Mononuclear cell (primary cell): ENCODE measurements around the genes DNASE2B, GNG5, CLCA4, SH3GLB1, GBP3 and GBP1.

- RRBS: no CpG with 5 or more reads among the region's 6 CpGs
Measured at GRCh38 chr1:84398213-84398652, at the start of gene DNASE2B. DNASE2B (plus strand) TSS chr1:84398484.

GRCh38 chr1:84498055-84498711 lies 8.0 kb upstream of the SPATA1 start:
- RRBS: no CpG with 5 or more reads among the region's 2 CpGs

GRCh38 chr1:84506249-84507186 lies at the start of gene GNG5:
GNG5 (minus strand) TSS chr1:84506581.
- RRBS: 2% methylated on average over 7 of the region's 49 CpGs

GRCh38 chr1:84572859-84573749 lies 1.1 kb downstream of the CTBS start:
- RRBS: no CpG with 5 or more reads among the region's 8 CpGs

DNA sequence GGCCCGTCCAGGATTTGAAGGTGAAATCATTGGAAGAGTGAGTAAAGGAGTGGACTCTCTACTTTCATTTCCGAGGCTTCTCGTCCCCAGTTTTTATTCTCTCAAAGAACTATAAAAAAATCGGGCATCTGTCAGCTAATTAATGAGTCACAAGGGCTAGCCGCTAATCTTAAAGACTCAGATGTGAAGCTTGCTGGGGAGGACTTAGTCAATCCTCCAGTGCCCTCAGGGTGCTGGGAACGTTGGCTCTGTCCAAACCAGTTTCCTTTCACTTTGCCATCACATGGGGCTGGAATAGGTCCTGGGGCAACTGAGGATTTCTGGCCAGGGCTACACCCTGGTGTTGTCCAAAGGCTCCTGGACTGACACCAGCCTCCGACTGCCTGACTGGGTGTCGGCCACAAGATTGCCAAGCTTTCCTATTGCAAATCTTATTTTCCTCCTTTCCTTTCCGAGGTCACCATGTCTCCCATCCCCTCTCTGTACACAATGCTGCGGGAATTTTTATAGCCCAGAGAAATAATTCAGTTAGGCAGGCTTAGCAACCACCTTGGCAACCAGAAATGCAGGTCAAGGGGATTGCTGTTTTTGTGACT lies 29.7 kb upstream of the CTBS start:
- RRBS: no CpG with 5 or more reads among the region's 10 CpGs

GRCh38 chr1:84632703-84633098 lies 57.6 kb downstream of the SSX2IP start:
- RRBS: no CpG with 5 or more reads among the region's 2 CpGs

DNA sequence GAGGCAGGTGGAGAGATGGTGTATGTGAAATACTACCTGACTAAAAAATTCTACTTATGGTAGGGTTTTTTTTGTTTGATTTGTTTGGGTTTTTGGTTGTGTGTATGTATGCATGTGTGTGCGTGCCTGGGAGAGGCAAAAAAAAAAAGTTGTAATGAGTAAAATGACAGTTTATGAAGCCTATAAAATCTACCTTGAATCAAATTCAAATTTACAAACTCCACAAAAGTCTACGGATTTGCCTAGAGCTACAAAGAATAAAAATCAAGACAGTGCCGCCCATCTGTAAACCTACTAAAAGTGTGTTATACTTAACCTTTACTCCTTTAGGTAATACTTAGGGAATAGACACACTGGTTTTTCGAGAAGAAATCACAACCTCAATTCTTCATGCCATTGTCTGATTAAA lies 1.2 kb downstream of the SYDE2 start:
- RRBS: no CpG with 5 or more reads among the region's 4 CpGs

GRCh38 chr1:85274798-85275578 lies 1.4 kb downstream of the BCL10 start:
- RRBS: no CpG with 5 or more reads among the region's 3 CpGs

- RRBS: no CpG with 5 or more reads among the region's 1 CpG
Measured at GRCh38 chr1:85350885-85351128, 74.4 kb upstream of the BCL10 start.

GRCh38 chr1:85473604-85474356 lies 8.8 kb upstream of the DDAH1 start:
- RRBS: no CpG with 5 or more reads among the region's 4 CpGs

- RRBS: 41% methylated on average over 8 of the region's 29 CpGs
Measured at GRCh38 chr1:85615763-85616222, 35.2 kb downstream of the CCN1 start.

DNA sequence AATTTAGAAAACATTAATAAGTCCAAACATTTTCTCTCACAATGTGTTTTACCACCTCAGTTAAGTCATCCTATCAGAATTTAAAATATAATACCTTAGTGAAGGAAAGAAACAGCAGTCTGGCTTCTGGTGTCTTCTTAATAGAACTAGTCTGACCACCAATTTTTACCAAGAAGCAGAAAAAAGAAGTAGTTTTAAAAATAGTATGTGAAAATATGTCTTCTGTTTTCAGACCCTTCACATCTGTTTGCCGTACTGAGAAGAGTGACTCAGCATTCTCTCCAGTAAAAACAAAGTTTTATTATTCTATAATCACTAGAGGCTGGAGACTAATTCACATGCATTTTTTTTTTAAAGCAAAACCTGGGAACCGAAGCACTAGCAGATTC lies 163.8 kb downstream of the COL24A1 start:
- RRBS: no CpG with 5 or more reads among the region's 2 CpGs

DNA sequence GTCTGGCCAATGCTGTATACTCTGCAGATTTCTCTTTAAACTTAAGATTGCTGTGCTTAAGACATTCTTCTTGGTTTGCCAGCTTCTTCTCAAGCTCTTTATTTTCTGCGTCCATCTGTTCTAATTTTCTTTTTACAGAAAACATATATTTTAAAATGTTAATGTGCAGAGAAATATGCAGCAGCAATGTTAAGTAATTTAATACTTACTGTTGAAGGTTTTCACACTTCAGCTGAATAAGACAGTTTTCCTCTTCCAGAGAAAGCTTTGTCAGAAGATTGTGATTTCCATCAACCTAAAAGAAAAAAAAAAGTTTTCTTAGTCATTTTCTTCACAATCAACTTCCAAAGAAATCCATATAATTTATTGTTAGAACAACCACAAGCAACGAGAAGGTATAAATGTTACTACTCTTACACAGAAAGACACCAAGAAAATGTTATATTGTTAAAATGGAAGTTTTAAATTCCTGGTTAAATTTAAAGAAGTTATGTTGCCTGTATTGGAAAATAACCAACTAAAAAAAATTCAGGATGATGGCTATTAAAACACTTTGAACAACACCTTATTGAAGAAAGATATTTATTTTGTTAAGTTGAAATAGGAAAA lies 41.5 kb downstream of the ODF2L start:
- RRBS: no CpG with 5 or more reads among the region's 2 CpGs

DNA sequence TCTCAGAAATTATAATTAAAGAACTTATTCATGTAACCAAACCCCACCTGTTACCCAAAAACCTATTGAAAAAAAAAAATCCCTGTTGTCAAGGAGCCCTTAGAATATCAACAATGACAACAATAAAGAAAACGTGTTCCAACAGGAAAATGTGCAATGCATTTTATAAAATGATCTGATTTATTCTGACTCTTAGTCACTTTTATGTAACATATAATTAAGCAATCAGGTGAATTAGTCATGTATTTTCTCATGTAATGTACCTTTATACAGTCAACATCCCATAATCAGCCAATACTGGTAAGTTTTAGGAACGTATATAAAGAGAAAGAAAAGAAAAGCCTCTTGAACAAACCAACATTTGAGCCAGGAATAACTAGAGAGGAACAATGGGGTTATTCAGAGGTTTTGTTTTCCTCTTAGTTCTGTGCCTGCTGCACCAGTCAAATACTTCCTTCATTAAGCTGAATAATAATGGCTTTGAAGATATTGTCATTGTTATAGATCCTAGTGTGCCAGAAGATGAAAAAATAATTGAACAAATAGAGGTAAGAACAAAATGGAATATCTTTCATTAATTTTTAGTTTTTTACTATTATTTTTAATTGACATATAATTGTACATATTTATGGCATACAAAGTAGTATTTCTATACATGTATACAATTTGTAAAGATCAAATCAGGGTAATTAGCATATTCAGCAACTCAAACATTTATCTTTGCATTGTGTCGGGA lies at the start of gene CLCA4:
CLCA4 (plus strand) TSS at position 348 of the 736 bp plus-strand sequence.
- RRBS: no CpG with 5 or more reads among the region's 3 CpGs

DNA sequence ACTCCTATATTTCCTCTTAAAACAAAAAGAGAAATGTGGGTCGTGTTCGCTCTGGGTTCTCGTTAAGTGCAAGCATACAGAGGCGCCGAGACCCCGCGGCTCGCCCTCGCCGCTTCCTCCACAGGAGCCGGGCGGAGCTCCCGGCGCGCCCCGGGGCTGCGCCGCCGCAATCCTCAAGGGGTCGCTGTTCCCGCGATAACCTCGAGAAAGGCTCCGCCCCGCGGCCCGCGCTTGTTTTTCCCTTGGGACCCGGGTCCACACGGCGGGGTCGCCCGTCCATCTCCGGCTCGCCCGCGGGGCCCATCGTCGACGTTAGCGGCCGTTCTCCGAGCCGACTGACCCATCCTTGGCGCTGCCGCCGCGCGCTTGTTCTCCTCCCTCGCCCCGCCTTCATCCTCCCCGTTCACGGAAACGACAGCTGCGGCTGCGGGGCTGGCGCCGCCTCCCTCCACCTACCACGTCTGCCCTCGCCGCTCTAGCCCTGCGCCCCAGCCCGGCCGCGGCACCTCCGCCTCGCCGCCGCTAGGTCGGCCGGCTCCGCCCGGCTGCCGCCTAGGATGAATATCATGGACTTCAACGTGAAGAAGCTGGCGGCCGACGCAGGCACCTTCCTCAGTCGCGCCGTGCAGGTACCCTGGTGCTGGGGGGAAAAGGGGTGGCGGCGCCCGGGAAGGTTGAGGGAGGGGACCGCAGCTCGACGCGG lies at the start of gene SH3GLB1:
SH3GLB1 (plus strand) TSS at position 234 of the 703 bp plus-strand sequence.
- RRBS: 2% methylated on average over 24 of the region's 88 CpGs

DNA sequence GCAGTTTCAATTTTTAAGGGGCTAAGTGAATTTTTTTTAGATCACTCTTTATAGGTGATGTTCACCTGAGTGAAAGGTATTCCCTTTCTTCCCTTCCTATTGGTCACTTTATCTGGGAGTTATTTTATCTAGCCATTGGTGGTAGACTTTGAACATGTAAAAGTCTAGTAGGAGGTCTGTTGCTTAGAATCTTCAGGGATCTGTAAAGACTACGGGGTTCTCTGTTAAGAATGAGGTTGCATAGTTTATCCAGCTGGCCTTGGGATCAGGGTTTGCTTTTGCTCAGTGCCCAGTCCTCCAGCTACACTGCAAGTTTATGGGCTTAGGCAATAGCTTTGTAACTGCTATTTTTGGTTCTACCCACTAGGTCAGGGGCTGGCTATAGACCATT lies 9.7 kb downstream of the SH3GLB1 start:
- RRBS: no CpG with 5 or more reads among the region's 1 CpG

DNA sequence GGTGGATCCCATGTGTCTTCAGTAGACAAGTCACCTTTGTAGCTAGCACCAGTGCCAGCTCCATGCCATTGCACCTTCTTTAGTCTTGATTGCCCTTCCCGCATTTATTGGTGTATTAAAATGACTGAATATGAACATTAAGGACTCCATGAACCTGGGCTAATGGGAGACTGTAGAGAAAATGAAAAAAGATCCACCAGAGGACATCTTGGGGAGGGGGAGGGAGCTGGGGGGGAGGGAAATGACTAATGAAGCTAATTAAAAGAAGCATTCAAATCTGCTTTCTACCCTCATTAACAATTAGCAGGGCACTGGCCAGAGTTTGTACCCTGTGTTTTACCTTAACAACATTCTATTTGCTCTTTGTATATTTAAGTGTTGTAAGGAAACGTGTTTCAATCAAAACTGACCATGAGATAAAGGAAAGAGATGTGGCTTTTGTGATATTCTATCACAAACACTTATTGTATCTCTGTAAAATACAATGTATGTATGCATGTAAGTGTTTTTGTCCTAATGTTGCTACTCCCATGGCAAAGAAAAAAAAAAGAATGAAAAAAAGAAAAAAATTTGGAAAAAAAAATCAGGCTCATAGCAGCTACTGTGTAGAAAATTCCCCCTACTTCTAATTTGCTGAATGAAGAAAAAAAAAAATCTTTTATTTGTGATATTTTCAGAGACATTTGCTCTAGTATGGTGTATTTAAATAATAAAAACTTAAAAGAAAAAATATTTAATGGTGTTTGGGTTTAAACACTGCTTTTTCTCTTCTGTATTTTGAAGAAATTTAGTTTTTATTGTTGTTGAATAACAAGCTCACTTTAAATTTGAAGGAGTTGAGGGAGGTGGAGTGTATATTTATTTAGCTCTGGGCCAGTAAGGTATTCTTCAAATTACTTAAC lies 16.4 kb downstream of the LMO4 start:
- RRBS: no CpG with 5 or more reads among the region's 2 CpGs

DNA sequence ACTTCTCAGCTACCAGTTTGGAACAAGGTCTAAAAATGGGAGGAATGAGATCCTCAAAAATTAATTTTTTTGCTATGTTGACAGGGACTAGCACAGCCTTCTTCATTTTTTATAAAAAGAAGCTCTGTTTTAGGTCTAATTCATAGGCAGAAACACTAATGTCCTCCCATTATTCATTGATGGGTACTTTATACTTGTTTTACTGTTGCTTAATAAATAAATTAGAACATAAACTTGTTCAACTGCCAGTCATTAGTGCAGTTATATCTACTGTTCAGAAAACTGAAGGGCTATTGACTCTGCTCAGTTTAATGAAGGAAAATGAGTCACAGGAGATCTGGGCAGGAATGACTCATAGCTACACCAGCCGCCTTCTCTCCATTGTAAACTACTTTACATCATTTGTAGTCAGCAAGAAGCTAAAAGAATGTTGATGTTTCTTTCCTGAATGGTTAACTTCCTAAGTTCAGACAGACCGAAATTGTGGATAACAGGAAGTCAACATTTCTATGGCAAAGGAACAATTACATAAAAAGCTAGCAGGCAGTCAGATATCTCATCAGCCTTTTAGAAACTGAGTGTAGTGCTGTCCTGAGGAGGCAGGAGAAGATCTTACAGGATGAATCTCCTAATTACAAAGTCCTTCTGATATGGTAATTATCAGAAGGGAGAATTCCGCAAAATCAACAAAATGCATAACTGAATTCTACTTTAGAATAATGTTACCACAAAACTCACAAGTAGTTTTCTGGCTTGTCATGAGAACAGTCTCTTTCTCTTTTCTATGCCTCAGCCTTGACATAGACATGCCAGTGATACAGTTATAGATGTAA lies 356.4 kb upstream of the PKN2 start:
- RRBS: no CpG with 5 or more reads among the region's 3 CpGs

DNA sequence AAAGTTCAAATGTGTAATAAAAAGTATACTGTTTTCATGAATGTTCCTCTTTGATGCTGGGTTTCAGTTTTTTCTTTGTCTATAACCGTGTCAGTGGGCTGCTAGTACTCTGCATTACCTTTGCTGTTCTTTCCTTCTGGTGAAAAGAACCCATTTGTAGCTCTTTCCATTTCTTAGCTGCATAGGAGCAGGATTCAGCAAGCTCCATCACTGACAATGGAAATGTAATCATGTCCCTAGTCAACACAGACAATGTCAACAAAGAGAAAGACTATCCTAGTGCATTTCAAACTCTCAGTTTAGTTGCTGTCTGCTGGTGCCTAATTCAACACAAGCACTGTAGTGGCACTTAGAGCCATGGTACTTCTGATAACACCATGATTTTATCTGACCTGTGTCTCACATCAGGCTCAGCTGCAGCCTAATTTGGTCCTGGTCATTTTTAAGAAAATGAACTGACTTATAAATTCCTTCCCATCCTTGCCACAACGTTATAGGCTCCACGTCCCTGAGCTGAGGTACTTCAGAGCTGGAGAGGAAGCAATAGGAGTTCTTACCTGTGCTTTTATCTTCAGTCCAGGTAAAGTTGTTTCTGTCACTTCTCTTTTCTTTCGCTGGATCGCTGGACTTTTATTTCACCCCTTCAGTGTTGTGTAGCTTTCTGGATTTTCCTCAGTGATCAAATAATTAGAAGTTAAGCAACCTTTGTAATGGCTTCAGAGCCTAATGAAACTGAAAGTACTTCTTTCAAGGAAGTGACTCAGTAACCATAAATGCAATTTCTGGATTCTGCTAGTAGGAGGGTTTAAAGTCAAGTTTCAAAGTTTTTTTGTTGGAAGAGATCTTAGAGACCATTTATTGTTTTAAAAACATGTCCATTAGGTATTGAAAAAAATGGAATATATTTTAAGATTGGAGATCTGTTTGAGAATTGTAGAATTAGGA lies at the start of gene GBP3:
GBP3 (minus strand) TSS at position 740 of the 945 bp plus-strand sequence.
- RRBS: no CpG with 5 or more reads among the region's 5 CpGs

GRCh38 chr1:89064728-89065648 lies at the start of gene GBP1:
GBP1 (minus strand) TSS chr1:89065208.
- RRBS: no CpG with 5 or more reads among the region's 6 CpGs